Uterus (tissue), 7 donors: ENCODE measurements around a stretch of chr7.

GRCh38 chr7:74658767-74659058 lies 1.2 kb downstream of the GTF2I start:
- PRO-cap, 4 experiments, result no peak in any of the 4 experiments
- RAMPAGE, long total RNA, 2 experiments, result no peak in any of the 2 experiments
- RRBS, result 5% methylated on average over 1 of the region's 12 CpGs

DNA sequence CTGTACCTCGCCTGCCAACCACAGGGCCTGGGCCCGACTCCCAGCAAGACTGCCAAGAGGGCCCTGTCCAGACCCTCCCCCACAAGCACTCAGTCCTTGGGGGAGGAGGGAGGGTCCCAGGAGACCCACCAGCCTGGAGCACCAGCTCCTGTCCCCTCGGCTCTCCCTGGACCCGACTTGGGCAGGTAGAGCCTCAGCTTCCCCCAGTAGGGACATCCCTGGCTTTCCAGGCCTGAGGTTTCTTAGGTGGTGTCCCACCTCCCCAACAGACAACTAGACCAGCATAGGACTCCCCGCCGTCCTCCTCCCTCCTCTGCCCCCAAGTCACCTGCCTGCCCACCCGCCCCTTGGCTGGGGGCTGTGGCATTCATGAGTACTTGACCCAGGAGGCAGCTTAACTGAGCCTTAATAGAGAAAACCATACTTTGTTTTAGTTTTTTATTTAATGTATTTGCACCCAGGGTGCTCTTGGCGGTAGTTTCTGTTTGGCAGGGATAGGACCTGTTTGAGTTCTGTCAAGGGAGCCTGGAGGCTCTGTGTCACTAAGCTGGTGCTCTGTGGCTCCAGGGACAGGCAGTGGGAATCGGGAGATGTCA lies 48.2 kb downstream of the RCC1L start:
- PRO-cap, 4 experiments, result no peak in any of the 4 experiments
- RAMPAGE, long total RNA, 2 experiments, result no peak in any of the 2 experiments
- RRBS, result no CpG with 5 or more reads among the region's 9 CpGs

DNA sequence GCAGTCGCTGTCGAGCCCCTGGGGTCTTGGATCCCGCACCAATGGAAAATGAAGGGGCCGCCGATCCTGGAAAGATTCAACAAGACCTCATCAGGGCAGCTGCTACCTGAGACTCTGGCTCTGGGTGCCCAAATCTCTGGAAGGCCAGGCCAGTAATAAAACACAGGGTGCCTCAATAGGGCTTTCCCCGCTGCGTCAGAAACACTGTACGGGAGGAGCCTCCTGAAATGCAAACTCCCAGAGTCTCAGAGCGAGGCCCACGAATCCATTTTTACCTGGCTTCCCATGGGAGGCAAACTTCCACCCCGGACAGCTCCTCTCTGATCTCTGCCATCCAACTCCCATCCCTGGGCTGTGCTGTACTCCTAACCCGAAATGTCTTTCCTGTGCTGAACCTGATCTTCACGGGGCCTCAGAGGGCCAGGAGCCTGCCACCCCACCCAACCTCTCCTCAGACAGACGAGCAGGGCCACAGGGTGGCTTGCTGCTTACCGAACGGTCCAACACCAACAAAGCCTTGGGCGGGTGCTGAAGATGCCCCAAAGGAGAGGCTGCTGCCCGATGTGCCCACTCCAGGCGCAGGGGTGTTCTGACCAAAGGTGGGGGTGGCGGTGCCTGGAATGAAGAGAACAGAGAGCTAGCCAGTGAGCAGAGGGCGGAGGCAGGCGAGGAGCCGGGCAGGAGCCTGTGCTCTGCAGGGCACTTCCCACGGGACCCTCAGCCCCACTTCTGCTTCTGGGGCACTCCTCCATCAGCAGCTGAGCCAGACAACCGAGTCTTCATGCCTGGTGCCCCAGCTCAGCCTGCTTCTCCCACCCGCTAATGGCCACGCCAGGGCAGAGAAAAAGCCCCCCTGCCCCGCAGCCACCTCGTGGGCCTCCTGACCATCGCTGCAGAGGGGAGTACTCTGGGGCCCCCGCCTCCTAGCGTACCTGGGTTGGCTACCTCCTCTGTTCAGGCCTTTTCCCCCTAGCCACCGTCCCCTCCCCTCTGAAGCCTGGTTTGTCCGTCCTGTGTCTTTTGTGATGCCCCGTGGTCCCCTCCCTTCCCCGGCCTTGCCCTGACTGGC lies 23.7 kb downstream of the TRIM73 start:
- PRO-cap, 4 experiments, result no peak in any of the 4 experiments
- RAMPAGE, long total RNA, 2 experiments, result no peak in any of the 2 experiments
- RRBS, result no CpG with 5 or more reads among the region's 36 CpGs

GRCh38 chr7:75559577-75560306 lies 67.6 kb downstream of the SPDYE5 start:
- PRO-cap, 4 experiments, result no peak in any of the 4 experiments
- RAMPAGE, long total RNA, 2 experiments, result start-site peak on the minus strand in 1 of 2 experiments, at chr7:75559871-75560013 at its widest, 9 reads per replicate
- RRBS, result 95% methylated on average over 5 of the region's 30 CpGs

- PRO-cap, 4 experiments, result peak in 1 of 4 experiments; most common plus-strand start chr7:75565402 (in 1); most common minus-strand start chr7:75565266 (in 1)
- RAMPAGE, long total RNA, 2 experiments, result no peak in any of the 2 experiments
- RRBS, result no CpG with 5 or more reads among the region's 3 CpGs
Measured at GRCh38 chr7:75565162-75565502, 73.0 kb downstream of the SPDYE5 start.

GRCh38 chr7:75740787-75741508 lies 2.2 kb upstream of the HIP1 start:
- PRO-cap, 4 experiments, result no peak in any of the 4 experiments
- RAMPAGE, long total RNA, 2 experiments, result no peak in any of the 2 experiments
- RRBS, result no CpG with 5 or more reads among the region's 13 CpGs

DNA sequence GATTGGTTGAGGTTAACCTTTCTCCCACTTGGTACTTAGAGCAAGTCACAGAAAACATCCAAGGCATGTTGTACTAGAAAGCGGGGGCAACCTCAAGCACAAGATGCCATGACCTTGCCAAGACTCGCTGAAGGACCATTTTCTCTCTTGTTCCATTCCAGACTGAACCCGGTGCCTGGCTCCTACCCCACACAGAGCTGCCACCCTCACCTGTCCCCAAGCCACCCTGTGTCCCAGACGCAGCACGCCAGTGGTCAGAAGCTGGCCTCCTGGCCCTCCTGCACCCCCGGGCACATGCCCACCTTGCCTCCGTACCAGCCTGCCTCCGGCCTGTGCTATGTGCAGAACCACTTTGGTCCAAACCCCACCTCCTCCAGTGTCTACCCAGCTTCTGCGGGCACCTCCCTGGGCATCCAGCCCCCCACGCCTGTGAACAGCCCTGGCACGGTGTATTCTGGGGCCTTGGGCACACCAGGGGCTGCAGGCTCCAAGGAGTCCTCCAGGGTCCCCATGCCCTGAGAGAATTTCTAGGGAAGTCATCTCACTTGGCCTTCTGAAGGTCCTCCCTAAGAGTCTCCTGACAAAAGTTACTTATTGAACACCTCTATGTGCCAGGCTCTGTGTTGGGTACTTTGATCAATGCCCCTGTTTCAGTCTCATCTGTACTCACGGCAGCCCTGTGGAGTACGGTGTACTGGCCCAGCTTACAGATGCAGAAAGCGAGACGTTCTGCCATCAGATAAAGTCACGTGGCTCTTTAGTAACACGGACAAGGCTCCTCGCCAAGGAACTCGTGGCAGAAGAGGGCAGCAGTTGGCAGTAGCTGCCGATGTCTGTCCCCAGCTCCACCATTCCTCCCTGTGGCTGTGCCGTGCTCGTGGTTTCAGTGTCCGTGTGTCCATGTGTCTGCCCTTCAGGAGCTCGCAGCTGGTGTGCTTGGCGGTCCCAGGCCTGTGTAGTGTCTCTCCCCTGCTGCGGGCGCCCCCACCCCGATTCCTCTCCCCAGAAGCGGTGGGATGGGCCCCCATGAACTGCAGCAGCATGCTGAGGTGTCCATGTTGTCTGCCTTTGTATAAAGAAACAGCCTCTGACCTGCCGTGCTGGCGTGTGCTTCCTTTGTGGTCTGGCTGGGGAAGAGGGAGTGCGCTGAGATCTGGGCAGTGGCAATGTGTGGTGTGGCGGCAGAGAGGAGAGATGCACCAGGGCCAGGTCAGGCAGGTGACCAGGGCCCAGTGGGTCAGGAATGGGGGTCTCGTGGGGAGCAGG lies 9.4 kb downstream of the RHBDD2 start:
- PRO-cap, 4 experiments, result no peak in any of the 4 experiments
- RAMPAGE, long total RNA, 2 experiments, result no peak in any of the 2 experiments
- RRBS, result 100% methylated on average over 4 of the region's 34 CpGs

DNA sequence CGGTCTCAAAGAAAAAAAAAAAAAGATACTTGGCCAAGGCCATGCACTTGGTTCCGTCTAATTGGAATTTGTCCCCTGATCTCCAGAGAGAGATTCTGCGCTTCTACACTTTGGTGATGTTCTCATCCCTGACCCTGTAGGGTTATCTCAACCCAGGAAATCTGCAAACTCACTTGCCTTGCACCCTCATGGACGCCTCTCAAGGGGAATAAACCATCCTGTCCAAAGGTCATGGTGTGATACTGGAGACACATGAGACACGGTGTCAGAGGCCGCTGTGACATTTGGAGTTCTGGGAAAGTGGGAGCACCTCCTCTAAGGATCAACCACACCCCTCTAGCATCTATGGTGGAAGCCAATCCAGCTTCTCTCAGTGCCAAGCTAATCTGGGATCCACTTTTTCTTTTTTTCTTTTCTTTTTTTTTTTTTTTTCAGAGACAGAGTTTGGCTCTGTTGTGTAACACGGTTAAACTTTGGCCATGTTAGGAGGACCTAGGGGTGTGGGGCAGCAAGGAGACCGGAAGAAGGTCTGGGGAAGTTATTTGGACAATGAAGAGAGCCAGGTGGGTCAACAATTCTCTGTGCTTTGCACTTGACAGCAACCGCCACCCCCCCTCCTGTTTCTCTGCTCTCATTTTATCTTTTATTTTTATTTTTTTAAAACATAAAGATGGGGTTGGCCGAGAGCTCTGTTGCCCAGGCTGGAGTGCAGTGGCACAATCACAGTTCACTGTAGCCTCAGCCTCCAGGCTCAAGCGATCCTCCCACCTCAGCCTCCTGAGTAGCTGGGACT lies 7.7 kb upstream of the POR start:
- PRO-cap, 4 experiments, result no peak in any of the 4 experiments
- RAMPAGE, long total RNA, 2 experiments, result no peak in any of the 2 experiments
- RRBS, result no CpG with 5 or more reads among the region's 11 CpGs

DNA sequence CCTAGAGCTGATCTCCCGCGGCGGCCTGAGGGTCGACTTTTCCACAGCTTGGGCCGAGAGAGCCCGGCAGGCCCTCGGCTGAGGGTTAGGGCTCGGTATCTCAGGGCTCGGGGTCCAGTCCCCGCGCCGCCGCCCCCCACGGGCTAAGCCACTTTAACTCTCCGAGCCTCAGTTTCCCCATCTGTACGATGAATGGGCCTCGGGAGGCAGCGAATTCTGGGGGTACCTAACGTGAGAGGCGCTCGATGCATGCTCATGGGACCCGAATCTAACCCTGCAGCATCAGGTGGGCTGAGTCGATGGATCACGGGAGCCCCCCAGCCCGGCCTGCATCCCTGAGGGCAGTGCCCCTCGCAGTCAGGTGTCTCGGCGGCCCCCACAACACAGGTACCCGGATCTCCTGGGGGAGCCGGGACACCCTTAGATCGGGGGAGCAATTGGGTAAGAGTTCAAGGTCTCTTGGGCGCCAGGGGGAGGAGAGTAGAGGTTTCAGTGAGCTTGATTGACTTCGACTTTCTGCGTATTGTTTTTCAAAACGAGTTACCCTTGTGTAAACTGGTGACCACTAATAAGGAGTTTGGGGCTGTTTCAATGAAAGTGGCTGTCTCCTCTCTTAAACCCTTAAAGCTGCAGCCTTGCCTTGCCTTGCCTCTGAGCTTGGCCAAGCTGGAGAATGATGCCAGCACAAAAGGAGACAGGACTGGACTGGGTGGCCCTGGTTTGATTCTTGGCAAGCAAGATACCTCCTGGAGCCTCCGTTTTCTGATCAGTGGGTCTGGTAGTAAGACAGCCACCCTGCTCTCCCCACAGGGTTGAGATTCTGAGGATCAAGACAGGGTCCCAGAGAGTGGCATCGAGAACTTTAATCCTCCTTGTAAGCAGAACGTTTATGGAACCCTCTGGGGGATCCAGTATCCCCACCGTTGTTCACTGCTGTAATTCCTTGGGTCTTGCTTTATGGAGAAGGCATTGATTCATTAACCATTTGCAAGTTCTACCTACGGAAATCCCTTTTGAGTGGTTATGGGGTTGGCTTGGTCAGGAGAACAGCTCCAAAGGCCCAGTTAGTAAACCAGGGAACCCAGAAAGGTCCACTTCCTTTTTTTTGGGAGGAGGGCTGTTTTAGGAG lies 790 bp downstream of the POR start:
- PRO-cap, 4 experiments, result no peak in any of the 4 experiments
- RAMPAGE, long total RNA, 2 experiments, result no peak in any of the 2 experiments
- RRBS, result 2% methylated on average over 8 of the region's 40 CpGs

DNA sequence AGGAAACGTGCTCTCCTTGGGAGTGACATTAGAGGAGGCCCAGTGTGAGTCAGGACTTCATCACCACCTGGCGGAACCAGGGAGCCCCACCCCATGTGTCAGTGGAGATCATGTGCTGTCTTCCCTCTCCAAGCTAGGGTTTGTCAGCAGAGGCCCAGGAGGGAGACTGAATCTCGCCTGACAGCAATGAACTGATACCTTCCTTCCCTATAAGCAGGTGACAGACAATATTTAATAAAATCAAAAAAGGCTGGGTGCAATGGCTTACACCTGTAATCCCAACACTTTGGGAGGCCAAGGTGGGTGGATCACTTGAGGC lies 29.0 kb downstream of the POR start:
- PRO-cap, 4 experiments, result no peak in any of the 4 experiments
- RAMPAGE, long total RNA, 2 experiments, result no peak in any of the 2 experiments
- RRBS, result no CpG with 5 or more reads among the region's 3 CpGs

- PRO-cap, 4 experiments, result no peak in any of the 4 experiments
- RAMPAGE, long total RNA, 2 experiments, result no peak in any of the 2 experiments
- RRBS, result no CpG with 5 or more reads among the region's 5 CpGs
Measured at GRCh38 chr7:75945175-75945759, 30.3 kb downstream of the POR start.

DNA sequence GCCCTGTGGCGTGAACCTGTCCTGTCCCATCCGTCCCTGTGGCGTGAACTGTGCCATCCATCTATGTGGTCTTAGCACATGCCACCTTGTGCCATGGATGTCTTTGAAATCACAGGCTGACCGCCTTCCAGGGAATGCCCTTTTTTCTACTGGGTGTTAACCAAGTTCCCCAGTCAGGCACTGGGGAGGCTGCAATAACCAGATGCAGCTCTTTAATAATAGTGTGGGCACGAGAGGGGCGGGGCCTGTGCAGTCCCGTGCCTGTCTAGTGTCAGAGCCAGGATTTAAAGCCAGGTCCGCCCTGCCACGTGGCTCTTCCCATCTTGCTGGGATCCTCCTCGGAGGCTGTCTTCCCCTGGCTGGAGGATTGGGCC lies 25.3 kb downstream of the TMEM120A start:
- PRO-cap, 4 experiments, result peak in 1 of 4 experiments; most common minus-strand start position 220 of the sequence (in 1)
- RAMPAGE, long total RNA, 2 experiments, result no peak in any of the 2 experiments
- RRBS, result no CpG with 5 or more reads among the region's 10 CpGs

GRCh38 chr7:76049257-76049883 lies 1.5 kb downstream of the MDH2 start:
- PRO-cap, 4 experiments, result no peak in any of the 4 experiments
- RAMPAGE, long total RNA, 2 experiments, result no peak in any of the 2 experiments
- RRBS, result no CpG with 5 or more reads among the region's 9 CpGs

DNA sequence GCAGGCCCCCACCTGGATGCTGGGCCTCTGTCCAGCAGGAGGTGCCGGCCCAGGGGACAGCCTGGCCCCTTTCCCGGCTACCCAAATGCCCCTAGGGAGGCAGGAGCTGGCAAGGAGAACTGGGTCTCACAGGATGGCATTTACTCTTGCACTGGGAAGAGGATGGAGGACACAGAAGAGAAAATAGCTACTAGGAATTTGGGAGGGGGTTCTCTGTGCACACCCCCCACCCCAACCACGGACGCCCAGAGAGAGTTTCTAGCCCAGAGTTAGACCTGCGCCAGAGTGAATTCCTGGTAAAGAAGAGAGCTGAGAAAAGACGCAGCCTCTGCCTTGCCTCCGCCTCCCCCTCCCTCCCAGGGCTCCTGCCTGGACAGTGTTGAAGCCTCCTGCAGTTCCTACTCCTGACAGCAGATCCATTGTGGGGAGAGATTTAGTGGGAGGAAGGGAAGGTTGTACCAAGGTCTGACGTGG lies 797 bp downstream of the SRRM3 start:
- PRO-cap, 4 experiments, result no peak in any of the 4 experiments
- RAMPAGE, long total RNA, 2 experiments, result no peak in any of the 2 experiments
- RRBS, result no CpG with 5 or more reads among the region's 8 CpGs

- PRO-cap, 4 experiments, result no peak in any of the 4 experiments
- RAMPAGE, long total RNA, 2 experiments, result no peak in any of the 2 experiments
- RRBS, result no CpG with 5 or more reads among the region's 8 CpGs
Measured at GRCh38 chr7:76233709-76234654, 32.3 kb downstream of the SRRM3 start.

- PRO-cap, 4 experiments, result peak in 4 of 4 experiments; most common plus-strand start chr7:76317893 (in 1); most common minus-strand start chr7:76318072 (in 2)
- RAMPAGE, long total RNA, 2 experiments, result no peak in any of the 2 experiments
- RRBS, result no CpG with 5 or more reads among the region's 32 CpGs
Measured at GRCh38 chr7:76317259-76318152, 15.0 kb downstream of the HSPB1 start.

DNA sequence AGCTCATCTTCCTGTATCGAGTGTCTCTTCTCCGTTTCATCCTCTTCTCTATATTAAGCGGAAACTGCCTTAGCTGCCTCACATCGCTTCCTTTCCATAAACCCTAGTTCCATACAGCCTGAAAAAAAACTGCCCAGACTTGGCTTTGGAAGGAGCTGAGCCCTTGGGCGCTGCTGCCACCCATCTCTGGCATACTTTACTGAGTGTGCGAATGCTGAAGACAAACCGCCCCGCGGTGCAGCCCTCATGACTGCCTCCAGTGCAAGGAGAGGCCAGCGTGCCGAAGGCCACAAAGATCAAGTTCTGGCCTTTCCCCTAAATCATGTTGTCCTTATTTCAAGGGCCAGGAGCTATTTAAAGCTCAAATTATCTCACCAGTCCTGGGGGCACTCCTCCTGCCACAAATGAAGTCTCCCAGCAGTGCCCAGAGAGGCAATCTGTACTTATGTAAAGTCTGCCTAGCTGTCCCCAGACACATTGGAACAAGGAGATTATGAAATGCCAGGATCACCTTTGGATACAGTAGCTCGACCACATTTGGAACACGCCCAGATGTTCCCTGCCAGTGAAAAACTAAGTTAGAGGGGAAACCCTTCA lies 25.2 kb downstream of the YWHAG start:
- PRO-cap, 4 experiments, result no peak in any of the 4 experiments
- RAMPAGE, long total RNA, 2 experiments, result no peak in any of the 2 experiments
- RRBS, result no CpG with 5 or more reads among the region's 13 CpGs

GRCh38 chr7:76356624-76357130 lies 2.1 kb downstream of the YWHAG start:
- PRO-cap, 4 experiments, result no peak in any of the 4 experiments
- RAMPAGE, long total RNA, 2 experiments, result no peak in any of the 2 experiments
- RRBS, result no CpG with 5 or more reads among the region's 6 CpGs

DNA sequence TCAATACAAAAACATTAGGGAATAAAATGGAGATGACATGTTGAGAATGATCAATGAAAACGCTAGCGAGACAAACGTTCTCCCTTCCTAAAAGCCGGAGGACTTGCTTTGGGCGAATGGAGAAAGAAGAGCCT lies 951 bp downstream of the YWHAG start:
- PRO-cap, 4 experiments, result peak in 1 of 4 experiments; most common minus-strand start position 95 of the sequence (in 1)
- RAMPAGE, long total RNA, 2 experiments, result no peak in any of the 2 experiments
- RRBS, result no CpG with 5 or more reads among the region's 5 CpGs

- PRO-cap, 4 experiments, result peak in 4 of 4 experiments; most common plus-strand start chr7:76397648 (in 2); most common minus-strand start chr7:76397482 (in 2)
- RAMPAGE, long total RNA, 2 experiments, result no peak in any of the 2 experiments
- RRBS, result 4% methylated on average over 8 of the region's 54 CpGs
Measured at GRCh38 chr7:76397046-76398298, 12.0 kb downstream of the SSC4D start.